Epithelial cell of alveolus of lung (primary cell): Measurements from ENCODE around the genes H2AZ1, BANK1 and CXXC4.

- RAMPAGE, long total RNA: no peak
- RRBS: no CpG with 5 or more reads among the region's 14 CpGs
Measured at GRCh38 chr4:99022721-99023201, 27.2 kb downstream of the METAP1 start.

DNA sequence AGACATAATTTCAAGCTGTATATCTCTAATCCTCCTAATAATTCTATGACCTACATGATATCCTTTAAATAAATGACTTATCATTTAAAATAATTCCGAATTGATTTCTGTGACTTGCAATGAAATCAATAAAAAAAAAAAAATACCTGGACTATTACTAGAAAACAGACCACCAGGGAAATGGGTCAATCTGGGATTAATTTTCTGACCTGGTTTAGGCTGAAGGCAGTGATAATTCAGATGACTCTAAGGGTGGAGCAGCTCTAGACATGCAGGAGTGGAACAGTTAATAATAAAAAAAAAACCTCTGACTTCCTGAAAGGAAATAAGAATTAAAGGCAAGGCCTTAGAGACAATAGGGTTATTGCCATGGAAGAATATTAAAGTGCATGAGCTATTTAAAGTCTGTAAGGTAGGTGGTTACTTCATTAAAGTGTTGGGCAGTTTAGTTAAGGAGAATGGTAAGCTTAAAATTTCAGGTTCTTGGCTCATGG, 14.5 kb upstream of the ADH5 start:
- RAMPAGE, long total RNA: no peak
- RRBS: no CpG with 5 or more reads among the region's 1 CpG

- RAMPAGE, long total RNA: no peak
- RRBS: no CpG with 5 or more reads among the region's 3 CpGs
Measured at GRCh38 chr4:99306815-99307710, 14.1 kb downstream of the ADH1B start.

DNA sequence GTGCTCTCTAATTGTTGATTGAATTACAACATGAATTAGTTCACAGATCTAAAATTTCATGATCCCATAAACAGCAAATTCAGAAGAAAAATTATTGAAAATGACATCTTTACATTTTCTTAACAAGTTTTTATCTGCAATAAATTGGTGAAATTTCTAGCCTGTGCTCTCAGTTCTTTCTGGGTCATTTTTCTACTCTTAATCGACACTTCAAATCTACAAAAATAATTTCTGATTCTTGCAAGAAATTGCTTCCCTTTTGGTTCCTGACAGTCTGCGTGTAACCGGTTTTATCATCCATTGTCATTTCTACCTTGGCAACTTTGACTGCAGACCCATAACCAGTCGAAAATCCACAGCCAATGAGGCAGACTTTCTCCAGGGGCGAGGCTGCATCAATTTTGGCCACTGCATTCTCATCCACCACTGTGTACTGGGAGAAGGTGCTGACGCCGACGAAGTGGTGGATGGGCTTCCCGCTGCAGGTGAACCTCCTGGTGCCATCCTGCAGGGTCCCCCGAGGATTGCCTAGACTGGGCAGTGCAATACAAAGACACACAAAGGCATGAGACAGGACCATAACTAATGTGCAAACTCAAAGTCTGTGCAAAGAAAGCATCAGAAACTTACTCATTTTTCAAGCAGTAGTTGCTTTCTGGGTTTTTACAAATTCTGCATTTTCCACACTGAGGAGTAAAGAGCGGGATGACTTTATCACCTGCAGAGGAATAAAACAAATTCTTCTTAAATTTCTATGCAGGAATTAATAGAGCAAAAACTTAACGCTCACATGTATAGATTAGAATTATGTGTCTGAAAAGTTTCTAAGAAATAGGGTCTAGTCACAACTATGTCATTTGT, 7.8 kb downstream of the ADH1C start:
- RAMPAGE, long total RNA: no peak
- RRBS: no CpG with 5 or more reads among the region's 12 CpGs

- RAMPAGE, long total RNA: start-site peak on the minus strand at chr4:99950272-99950308, 1,432 and 5,558 reads in 2 replicates
- RRBS: no CpG with 5 or more reads among the region's 17 CpGs
Measured at GRCh38 chr4:99950173-99950409, at the start of gene H2AZ1. Gene H2AZ1 (minus strand): TSS chr4:99950275.

DNA sequence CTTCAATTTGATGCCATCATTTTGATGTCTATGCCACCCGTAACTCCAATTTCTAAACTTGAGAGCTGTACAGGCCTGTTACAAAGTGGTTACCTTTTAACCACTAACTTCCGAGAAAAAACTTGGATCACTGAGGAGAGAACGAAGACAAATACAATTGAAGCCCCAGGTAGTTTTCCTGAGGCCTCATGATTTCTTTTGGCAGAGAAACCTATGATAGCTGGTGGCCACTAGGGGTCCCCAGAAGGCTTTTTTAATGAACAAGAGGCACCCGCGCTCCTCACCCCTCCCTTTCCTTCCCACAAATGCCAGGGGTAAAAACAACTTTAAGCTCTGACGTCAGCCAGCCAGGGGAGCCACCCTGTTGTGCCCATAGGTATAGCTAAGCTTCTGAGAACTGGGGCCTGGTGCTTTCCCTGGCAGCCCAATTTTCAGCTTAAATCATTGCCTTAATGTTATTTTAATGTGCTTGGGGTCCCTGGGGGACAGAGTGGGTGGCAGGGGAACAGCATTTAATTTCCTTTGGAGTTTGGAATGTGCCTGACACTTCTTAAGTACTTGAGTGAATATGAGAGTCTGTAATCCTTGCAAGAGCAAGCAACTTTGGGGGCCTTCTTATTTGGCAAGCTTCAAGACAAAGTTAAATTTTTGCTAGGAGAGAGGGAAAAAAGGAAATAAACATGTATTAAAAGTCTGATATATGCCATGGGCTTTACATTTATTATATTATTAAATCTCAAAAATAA, 96.7 kb downstream of the DDIT4L start:
- RAMPAGE, long total RNA: no peak
- RRBS: no CpG with 5 or more reads among the region's 6 CpGs

GRCh38 chr4:101200479-101201144, 146.7 kb downstream of the PPP3CA start:
- RAMPAGE, long total RNA: no peak
- RRBS: no CpG with 5 or more reads among the region's 4 CpGs

DNA sequence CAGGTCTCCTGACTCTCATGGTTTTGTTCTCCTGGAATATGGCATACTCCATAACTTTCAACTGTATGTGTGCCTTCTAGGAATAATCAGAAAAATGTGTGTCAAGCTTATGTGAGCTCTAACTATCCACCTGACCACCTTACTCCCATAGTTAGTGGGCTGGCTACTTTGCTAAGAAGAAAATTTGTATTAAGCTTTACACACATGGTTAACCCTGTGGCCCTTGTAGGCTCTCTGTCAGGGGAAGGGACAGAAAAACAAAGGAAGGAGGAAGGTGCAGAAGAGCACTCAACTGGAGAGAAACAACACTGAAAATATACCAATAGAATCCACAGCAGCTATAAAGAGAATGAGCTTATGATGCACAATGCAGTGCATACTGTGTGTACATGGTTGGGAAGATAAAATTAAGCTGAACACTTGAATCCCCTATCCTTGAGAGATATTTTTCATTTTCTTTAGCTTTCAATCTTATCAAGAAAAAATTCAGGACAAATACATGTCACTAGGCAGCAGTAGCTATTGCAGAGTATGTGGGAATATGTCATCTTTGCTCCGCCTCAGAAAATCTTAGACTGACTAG, 84.6 kb downstream of the PPP3CA start:
- RAMPAGE, long total RNA: no peak
- RRBS: no CpG with 5 or more reads among the region's 1 CpG

GRCh38 chr4:101790374-101791311, at the start of gene BANK1:
Gene BANK1 (plus strand): TSS chr4:101790730.
- RAMPAGE, long total RNA: no peak
- RRBS: 2% methylated on average over 15 of the region's 49 CpGs

DNA sequence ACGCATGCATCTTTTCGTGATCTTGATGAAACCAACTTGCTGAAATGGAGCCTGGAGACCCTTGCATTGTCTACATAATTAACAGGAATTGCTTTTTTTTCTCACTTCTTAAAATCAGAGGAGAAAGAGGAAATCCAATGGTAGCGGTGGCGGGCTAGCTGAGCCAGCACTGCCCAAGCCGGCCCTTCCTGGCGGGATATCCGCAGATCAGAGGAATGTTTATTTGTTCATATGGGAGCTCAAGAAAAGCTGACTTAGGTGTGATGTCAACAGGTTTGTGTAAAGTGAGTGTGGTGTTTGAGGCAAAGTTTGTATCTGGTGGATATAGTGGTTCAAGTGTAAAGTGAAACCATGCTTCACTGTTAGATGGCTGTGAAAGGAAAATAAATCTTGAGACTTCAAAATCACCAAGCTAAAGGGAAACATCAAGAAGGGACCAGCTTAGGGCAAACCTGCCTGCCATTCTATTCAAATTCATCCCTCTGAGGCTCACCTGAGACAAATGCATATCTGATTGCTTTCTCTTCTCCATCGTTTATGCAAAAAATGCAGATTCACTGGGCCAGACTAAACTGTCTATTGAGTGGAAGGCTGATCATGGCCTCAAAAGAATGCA, 561 bp upstream of the SLC39A8 start:
- RAMPAGE, long total RNA: no peak
- RRBS: no CpG with 5 or more reads among the region's 8 CpGs

DNA sequence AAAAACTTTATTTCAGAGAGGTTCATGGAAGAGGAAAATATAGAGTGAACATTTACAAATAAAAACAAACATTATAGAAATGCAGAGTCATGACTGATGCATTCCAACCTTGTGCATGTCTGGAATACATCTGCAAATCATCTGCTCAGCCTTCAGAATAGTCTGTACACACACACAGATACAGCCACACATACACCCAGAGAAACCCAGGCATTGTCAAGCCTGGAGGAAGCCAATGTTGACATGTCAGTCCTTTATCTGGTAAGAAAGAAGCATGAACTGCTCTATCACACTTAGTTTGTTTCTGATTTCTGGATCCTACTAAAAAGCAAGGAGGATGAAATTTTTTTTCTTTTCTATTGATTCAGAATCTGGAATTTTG, 61.3 kb upstream of the NFKB1 start:
- RAMPAGE, long total RNA: no peak

DNA sequence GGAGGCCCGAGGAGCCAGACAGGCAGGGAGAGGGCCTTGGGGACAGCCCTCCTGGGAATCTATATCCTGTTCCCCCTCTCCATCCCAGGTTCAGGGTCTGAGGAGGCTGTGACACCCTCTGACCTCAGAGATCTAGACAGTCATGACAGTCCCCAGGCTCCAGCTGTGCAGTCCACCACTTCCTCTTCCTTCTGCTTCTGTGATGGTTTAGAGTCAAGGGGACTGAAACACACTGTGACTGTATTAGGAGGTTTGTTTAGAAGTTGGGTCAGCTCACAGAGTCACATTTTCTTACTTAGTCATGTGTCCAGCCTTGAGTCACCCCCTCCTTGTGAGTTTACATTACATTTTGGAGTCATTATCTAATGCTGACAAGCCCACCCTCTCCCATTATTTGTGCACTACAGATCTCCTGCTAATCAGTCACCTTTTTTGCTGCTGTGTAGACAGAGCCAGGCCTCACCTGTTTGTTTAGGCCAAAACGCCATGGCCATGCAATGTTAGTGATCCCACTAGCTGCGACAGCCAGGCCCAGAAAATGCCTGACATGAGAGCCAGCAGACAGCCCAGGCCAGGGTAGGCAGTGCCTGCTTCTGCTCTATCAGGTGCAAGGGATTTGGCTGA, 26.0 kb downstream of the MANBA start:
- RAMPAGE, long total RNA: no peak
- RRBS: no CpG with 5 or more reads among the region's 3 CpGs

- RAMPAGE, long total RNA: no peak
- RRBS: no CpG with 5 or more reads among the region's 6 CpGs
Measured at GRCh38 chr4:102793133-102793752, 32.5 kb upstream of the MANBA start.

- RAMPAGE, long total RNA: no peak
- RRBS: no CpG with 5 or more reads among the region's 10 CpGs
Measured at GRCh38 chr4:102819268-102820129, 7.9 kb downstream of the UBE2D3 start.

GRCh38 chr4:102824781-102825463, 2.4 kb downstream of the UBE2D3 start:
- RAMPAGE, long total RNA: no peak
- RRBS: no CpG with 5 or more reads among the region's 8 CpGs

DNA sequence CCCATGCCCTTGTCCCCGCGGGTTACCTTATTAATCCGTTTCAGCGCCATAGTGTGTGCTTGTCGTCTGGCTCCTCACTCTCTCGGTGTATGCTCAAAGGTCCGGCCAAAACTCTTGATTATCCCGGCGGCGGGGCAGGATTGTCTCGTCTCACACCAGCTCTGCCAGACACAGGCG, 1.0 kb downstream of the UBE2D3 start:
- RAMPAGE, long total RNA: no peak
- RRBS: no CpG with 5 or more reads among the region's 12 CpGs

- RAMPAGE, long total RNA: no peak
- RRBS: no CpG with 5 or more reads among the region's 2 CpGs
Measured at GRCh38 chr4:103011592-103012095, 7.9 kb downstream of the SLC9B1 start.

GRCh38 chr4:104494663-104495913, at the start of gene CXXC4:
Gene CXXC4 (minus strand): TSS chr4:104494894.
- RAMPAGE, long total RNA: no peak
- RRBS: no CpG with 5 or more reads among the region's 48 CpGs

DNA sequence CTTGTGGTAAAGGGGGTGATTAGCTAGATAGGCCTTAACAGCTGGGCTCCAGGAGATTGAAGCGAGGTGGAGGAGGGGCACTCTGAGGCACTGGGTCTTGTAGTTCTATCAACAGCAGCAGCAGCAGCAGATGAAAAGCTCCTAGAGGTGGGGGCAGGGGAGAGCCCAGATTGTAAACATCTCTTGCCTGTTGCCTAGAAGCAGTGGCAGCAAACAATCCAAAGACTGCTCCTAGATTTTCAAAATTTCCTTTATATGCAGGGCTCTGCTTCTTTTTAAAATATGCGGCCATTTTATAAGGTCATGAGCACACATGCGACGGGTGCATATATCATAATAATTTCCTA, 97.0 kb upstream of the CXXC4 start:
- RAMPAGE, long total RNA: no peak
- RRBS: no CpG with 5 or more reads among the region's 4 CpGs

DNA sequence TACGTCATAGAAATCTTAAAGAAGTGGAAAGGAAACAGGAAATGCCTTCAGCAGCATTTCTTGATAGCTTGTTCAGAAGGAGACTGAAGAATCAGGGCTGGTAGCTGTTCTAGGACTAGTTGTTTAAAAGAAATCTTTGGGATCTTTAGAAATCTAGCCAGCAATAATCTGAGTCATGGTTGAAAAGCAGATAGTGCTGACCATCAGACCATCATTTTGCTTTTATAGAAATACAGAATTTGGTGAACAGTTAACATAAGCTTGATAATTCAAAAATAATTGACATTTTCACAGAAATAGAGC, 98.5 kb upstream of the CXXC4 start:
- RAMPAGE, long total RNA: no peak
- RRBS: no CpG with 5 or more reads among the region's 1 CpG